Subcutaneous preadipocyte (primary cell): ENCODE measurements around a stretch of chr5.

DNA sequence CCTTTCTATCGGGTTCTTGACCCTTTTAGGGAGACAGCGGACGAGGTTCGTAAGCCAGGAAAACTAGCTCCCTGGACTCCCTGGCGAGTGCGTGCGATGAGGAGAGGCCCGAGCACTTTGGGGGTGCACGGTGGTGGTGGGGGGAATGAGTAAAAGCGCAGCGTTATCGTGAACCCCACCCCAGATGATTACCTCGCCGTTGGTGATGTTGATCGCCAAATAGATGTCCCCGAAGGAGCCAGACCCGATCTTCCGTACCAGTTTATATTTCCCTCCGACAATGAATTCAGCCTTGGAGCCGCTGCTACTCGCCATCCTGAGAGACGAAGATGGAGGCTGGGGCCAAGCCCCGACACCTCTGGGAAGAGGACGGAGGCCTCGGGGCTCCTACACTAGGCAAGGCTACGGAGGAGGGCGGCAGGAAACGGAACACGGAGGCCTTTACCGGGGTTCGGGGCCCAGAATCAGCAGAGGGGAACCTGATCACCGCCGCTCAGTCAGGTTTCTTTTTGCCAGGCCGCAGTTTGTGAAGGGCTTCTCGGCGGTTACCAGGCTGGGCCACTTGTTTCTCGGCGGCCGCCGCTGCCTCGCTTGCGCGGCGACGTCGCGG, 484 bp downstream of the CSNK1A1 start:
- CAGE, long polyA plus RNA = no peak

- CAGE, long polyA plus RNA = no peak
These were observed 6.8 kb upstream of the PPARGC1B start for GRCh38 chr5:149723217-149723768.

DNA sequence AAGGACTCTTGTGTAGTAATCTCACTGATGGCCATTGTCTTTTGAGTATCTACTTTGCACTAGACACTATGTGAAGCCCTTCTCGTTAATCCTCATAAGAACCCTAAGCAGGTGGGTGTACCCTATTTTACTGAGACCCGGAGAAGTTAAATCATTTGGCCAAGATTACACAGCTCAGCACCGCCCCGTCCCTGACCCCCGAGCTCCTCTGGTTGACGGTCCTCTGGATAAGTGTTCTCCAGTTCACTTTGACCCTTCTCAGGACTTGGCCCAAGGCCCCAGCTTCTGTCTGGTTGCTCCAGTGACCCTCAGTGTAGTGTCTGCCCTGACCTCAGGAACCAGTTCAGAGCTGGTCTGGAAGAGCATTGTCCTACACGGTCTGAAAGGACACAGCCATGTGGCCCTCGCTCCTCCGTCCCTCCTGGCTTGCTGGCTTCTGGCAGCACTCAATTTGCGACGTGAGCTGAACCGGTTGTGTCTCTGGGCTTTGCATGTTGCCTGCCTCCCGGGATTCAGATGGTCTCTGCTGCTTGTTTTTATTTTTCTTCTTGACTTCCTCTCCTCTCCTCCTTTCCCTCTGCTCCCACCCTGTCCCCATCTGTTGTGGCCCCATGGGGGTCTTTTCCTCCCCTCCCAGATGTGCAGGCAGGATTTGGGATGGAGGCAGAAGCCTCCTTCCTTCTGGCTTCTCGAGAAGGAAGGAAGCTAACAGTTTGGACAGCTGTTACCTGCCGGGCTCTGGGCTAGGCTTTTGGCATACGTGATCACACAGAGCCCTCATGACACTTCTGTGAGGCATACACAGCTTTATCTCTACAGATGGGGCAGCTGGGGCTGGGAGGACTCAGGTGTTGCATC, 72.0 kb downstream of the PPARGC1B start:
- CAGE, long polyA plus RNA = no peak

GRCh38 chr5:149930598-149931327, 13.8 kb downstream of the PDE6A start:
- CAGE, long polyA plus RNA = no peak

- CAGE, long polyA plus RNA = no peak
These were observed 519 bp downstream of the HMGXB3 start for GRCh38 chr5:150000847-150001669.

GRCh38 chr5:150021733-150022578, 21.4 kb downstream of the HMGXB3 start:
- CAGE, long polyA plus RNA = no peak

DNA sequence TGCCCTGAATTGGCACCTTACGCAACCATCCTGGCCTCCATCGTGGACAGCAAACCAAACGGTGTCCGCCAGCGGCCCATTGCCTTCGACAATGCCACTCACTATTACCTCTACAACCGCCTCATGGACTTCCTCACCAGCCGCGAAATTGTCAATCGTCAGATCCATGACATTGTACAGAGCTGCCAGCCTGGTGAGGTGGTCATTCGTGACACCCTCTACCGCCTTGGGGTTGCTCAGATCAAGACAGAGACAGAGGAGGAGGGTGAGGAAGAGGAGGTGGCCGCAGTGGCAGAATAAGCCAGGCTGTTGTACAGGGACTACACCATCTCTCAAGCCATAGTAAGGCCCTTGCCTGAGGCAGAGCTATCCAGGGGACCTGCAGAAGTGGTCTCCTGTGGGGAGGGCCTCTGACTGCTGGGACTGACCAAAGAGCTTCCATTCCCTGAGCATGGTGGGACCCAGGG, 34.4 kb downstream of the CSF1R start:
- CAGE, long polyA plus RNA = no peak

DNA sequence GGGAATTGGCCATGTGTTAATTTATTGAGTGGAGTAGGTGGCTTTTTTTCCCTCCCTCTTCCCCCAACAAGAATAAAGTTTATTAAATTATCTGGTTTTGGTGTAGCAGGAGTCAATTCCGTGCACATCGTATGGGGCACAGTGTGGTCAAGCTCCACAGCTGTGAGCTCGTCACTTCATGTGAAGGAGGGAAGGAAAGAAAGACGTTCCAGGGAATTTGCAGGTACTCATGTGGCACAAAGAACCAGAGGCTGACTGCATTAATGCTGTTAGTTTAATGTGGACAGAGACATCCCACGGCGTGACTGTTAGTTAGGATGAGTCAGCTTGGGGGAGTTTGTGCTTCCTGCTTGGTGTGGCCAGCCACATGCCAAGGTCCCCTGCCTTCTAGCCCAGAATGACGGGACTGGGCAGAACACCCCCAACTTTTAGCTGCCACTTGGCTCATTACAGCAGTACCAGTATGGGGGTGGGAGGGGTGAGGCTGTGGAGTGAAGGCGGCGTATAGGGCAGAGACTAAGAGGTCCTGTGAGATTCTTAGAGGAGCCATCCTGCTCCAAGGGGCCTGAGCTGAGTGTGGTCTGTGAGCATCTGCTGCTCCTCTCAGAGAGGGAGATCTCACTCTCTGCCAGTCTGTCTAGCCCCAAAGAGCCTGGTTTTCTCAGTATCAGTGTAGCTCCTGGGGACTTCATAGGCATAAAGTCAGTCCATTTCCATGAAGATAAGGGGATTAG, 33.1 kb downstream of the CSF1R start:
- CAGE, long polyA plus RNA = no peak

DNA sequence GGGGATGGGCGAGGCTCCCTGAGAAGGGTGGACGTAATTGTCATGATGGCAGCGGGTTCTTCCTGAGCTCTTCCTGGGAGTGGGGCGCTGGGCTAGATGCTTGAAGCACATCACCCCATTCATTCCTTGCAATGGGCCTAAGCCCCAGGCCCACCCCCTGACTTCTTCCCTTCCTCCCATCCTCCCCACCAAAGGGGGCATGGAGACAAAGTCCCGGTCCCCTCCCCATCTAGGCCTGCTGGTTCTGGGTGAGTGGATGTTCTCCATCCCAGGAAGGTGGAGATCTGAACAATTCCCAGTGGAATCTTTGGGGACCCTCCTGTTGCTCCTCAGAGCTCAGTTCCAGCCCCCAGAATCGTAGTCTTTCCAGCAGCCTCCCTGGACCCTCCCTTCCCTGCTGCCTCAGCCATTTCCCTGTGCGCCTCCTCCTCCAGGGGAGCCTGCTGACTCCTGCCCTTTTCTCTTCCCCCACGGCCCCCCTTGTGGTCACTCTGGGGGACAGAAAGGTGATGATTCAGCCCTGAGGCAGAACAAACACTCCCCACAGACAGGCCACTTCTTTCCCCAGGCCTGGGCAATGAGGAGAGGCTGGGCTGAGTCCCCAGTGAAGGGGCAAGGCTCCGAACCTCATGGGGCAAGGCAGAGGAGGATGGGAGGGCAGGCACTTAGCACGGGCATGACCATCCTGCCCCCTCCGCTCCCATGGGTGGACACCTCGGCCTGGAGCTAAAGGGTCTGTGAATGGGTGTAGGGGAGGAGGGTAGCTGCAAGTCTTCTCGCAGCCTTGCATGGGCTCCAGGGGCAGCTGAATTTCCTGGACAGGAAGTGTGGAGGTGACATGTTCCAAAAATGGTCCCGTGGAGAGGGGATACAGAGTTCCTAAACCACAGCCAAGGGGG, 21.1 kb downstream of the CSF1R start:
- CAGE, long polyA plus RNA = no peak

DNA sequence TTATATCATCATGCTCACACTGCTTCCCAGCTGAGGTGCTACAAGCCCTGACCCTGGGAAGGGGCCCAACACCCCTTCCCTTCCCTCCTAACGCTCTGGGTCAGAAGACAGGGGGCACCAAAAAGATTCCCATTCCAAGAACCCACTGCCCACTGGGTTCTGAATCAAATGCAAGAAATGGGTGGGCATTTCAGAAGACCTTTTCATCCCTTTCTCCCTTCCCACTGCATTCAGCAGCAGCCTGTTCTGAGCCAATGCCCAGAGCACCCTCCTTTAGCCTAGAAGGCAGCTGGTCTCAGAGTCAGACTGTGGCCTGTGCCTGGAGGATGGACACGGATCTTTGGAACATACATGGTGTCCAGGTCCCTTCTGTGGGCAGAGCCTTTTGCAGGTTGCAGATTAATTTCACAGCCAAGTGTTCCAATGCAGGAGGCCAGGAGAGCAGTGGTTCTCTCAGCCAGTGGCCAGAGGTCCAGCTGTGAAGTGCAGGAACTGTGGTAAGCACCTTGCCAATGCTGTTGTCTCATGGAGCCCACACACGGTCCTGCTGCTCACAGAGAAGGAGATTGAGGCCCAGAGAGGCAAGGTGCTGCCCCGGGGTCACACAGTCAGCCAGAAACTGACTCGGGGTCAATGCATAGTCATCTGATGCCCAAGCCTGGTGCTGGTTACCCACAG, 3.1 kb downstream of the PDGFRB start:
- CAGE, long polyA plus RNA = no peak

- CAGE, long polyA plus RNA = no peak
These were observed 2.1 kb downstream of the PDGFRB start for GRCh38 chr5:150153489-150154072.

DNA sequence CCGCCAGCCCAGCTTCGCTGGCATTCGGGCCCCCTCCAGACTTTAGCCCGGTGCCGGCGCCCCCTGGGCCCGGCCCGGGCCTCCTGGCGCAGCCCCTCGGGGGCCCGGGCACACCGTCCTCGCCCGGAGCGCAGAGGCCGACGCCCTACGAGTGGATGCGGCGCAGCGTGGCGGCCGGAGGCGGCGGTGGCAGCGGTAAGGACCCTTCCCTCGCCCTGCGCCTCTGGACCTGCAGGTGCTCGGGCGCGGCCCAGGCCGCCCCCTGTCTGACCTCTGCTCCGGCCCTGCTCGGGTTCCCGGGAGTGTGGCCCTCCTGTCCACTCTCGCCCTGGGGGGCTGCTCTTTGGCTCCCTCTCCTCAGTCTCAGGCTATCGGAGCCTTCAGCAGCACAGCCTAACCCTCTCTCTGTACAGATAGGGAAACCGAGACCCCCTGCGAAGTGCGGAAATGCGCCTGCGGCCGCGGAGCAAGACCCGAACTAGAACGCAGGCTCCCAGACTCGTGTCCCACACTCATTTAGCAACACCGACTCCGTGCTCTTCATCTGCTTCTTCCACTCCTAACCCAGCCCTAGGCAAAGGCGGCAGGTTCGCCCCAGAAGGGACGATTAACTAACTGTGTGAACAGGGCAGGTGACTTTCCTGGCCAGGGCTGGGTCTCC, 679 bp downstream of the CDX1 start:
- CAGE, long polyA plus RNA = no peak

DNA sequence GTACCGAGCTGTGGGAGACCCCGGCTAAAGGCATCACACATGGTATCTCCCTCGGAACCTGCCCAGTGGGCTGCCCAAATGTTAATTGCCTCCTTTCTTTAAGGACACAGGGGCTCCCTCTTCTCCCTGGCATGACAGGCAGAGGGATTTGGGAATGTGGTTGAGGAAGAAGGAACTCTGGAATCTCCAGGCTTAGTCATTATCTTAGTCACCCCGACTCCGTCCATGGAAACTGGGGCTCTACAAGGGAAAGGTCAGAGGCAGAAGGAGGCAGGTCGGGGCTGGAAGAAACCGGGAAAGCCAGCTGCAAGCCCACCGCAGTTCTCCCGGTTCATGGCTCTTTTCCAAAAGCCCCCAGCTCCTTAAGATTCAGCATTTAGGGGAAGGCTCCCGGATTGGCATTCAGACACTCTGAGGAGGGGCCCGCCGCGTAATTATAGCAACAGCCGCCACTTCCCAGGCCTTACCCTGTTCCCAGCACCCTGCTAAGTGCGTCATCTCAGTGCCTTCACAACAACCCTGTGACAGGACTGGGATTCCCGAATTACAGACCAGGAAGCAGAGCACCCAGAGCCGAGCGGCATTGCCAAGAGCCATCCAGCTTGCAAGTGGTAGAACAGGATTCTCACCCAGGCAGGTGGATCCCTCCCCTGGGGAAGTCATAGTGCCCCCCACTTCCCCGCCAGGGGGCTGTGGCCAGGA, 18.9 kb downstream of the SLC6A7 start:
- CAGE, long polyA plus RNA = no peak

DNA sequence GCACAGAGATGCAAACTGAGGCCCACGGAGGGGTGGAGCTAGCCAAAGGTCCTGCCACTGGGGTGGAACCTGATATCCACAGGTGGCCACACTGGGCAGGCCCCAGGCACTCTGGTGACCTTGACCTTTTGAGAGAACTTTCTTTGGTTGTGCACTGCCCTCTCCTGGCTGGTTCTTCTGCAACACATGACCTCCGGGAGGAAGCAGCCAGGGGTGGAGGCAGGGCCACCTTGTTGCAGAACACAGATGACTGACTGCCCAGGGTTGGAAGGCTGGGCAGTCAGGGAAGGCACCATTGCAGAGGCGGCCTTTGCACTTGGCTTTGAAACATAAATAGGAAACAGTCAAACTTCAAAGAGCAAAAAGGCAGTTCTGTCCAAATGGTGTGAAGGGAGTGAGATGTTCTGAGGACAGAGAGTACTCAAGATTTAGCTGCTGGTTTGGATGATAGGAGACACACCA, 6.9 kb upstream of the TCOF1 start:
- CAGE, long polyA plus RNA = no peak

GRCh38 chr5:150383641-150383940, 26.1 kb downstream of the TCOF1 start:
- CAGE, long polyA plus RNA = no peak

- CAGE, long polyA plus RNA = no peak
These were observed 10.2 kb downstream of the CD74 start for GRCh38 chr5:150402308-150403200.

- CAGE, long polyA plus RNA = no peak
These were observed 7.6 kb downstream of the RPS14 start for GRCh38 chr5:150441774-150442415.

DNA sequence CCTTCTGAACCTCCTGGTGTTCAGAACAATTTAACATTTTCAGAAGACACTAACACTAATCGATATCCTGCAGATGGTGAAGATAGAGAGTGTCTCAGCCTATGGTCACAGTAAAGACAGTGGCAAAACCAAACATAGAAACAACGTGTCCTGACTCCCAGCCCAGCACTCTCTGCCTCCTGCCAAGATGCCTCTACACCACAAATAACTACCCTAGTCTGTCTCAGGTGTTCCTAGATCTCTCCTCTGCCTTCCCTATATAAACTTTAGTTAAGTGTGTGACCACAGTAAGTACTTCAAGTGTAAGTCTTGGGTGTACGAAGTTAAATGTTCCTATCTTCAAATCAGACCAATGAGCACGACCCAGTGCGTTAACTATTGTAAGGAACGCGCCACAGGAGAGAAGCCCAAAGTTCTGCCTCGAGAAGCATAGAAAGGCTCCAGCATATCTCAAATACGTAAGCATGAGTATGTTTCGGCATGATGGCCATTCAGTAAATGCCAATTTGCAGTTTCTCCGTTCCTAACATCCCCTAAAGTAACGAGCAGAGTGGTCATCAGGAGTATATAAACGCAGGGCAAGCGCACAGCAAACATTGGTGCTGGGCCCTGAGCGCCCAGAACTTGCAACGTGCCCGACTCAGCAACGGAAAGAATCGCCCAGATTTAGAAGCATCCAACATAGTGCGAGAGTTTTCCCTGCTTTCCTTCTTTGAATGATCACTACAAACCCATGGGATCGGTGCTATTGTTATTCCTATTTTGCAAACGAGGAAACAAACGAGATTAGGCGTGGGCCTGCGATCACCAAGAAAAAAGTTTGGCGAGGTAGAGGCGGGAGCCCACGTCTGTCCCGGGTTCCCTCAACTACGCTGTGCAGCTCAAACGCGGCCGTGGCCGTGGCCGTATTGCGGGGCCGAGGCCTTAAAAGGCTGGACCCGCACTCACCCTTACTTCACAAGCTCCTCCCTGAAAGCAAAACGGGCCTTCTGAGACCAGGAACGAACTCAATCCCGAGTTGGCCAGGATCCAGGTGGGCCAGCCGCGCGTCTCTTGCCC, 672 bp downstream of the RPS14 start:
- CAGE, long polyA plus RNA = no peak

GRCh38 chr5:150501655-150502591, 6.0 kb upstream of the NDST1 start:
- CAGE, long polyA plus RNA = no peak

DNA sequence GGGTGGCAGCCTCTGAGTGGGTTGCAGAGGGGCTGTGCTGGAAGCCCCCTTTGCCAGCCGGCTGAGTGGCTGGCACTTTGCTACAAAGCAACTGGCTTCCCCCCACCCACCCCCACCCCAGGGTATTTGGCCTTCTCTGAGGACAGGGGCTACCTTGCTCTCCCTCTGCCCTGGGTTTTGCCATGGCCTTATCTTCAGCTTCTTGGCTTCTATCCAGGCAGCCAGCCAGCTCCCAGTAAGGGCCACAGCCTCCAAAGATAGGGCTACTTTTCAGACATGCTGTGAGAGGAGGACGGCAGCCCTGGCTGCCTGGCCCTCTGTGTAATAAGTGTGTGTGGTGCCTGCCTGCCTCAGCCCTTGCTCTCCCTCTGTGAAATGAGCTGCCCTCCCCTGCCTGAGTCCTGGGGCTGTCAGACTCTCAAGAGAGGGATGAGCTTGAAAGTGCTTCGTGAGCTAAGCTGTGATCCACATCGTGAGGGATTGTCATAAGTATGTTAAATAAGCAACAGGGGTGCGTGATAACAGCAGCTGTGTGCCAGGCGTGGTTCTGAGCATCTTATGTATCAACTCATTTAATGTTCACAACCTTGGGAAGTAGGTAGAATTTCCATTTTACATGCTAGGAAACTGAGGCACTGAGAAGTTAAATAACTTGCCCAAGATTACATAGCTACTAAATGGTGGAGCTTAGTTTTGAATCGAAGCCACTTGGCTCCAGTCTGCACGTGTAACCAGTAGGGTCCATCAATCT, 8.1 kb downstream of the NDST1 start:
- CAGE, long polyA plus RNA = no peak